Cardiac ventricle fibroblast (primary cell): ENCODE measurements around the genes TEAD3 and CLPSL1.

DNA sequence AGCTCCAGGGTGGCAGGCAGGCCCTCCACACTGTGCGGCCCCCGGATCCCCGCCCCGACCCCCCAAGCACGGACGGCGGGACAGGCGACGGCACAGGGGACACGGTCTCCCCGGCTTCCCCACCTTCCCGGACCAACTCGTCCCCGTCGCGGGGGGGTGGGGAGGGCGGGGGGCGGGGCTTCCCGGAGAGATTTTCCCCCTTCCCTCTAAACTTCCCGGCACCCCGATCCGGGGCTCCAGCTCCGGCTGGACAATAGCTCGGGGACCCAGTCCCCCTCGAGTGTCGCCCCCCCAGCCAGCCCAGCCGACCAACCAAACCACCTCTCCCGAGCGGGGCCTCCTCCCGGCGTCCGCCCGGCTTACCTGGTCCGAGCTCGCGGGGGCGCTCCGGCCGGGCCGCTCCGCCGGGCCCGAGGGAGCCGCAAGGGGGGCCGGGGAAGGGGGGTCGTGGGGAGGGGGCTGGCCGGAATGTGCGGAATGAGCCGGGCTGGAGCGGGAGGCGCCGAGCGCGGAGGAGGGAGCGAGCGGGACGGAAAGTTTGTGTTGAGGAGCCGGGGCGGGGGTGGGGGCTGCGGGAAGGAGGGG lies at the start of gene TEAD3:
TEAD3 (minus strand) TSS at position 545 of the 585 bp plus-strand sequence.
- RAMPAGE, long total RNA: no peak

- RAMPAGE, long total RNA: no peak
Observed at GRCh38 chr6:35523120-35523514, 10.4 kb upstream of the TULP1 start.

- RAMPAGE, long total RNA: no peak
Observed at GRCh38 chr6:35574416-35574864, 61.7 kb upstream of the TULP1 start.

- RAMPAGE, long total RNA: no peak
Observed at GRCh38 chr6:35654445-35655151, 34.1 kb downstream of the FKBP5 start.

- RAMPAGE, long total RNA: no peak
Observed at GRCh38 chr6:35730108-35730613, 6.7 kb upstream of the ARMC12 start.

DNA sequence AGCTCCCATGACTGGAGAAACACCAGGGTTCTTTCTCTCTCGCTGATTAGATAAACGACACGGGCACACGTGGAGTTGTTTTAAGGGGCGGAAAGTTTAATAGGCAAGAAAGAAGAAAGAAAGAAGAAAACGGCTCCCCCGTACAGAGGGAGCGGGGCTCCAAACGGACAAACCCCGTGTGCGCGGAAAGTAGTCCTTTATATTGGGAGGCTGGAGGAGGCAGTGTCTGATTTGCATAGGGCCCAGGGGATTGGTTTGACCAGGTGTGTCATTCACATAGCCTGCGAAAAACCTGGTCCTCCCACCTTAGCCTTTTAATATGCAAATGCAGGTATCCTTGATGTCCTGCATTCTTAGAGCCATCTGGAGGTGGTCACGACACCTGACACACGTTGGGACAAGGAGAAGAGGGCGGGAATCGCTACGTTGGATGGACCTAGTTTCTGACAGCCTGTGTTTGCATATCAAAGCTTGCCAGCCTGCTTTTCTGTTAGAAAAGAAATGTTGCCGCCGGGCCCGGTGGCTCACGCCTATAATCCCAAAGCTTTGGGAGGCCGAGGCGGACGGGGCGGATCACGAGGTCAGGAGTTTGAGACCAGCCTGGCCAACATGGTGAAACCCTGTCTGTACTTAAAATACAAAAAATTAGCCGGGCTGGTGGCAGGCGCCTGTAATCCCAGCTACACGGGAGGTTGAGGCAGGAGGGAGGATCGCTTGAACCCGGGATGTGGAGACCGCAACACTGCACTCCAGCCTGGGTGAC lies 11.9 kb upstream of the CLPSL2 start:
- RAMPAGE, long total RNA: no peak

GRCh38 chr6:35780721-35781071 lies at the start of gene CLPSL1:
Gene CLPSL1 (plus strand): TSS chr6:35781019.
- RAMPAGE, long total RNA: no peak

DNA sequence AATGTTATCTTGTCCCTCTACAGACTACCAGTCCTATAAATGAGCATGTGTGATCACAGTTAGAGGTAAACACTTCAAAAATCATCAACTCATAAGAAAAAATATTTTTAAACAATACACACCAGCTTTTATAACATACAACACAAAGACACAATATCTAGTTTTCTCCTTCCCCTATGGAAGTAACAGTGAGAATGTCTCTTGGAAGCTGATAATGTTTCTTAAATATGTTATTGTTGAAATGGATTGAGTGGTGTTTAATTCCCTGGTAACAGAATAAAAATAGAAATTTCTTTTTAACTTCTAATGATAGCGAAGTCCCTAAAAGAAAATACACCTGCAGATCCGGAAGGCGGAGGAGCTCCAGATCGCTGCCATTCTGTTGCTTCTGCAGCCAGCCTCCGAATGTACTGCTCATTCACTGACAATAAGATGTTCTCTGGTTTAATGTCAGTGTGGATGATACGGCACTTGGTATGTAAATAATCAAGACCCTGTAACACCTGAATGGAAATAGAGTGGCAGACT lies 48.6 kb downstream of the SRPK1 start:
- RAMPAGE, long total RNA: no peak

DNA sequence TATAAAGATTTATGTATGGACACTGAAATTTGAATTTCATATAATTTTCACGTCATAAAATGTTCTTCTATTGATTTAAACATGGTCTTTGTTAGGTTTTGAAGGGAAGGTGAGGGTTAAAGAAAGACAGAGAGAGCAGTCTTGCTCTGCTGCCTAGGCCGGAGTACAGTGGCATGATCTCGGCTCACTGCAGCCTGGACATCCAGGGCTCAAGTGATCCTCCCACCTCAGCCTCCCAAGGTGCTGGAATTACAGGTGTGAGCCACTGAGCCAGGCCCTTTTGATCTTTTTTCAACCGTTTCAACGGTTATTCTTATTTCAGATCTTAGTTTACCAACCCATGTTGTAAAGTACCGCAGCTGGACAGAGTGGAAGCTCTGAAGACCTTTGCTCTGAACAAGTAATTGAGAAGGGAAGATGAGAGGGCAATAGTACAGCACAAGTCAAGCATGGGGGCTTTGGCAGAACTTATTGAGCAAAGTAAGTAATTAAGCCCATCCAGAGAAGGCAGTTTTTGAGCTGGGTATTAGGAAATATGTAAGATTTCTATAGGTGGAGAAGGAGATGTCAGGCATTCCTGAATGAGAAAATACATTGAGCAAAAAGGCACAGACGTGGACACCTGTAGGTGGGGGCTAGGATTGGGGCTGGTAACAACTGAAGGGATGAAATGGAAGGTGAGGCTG lies 1.3 kb upstream of the SRPK1 start:
- RAMPAGE, long total RNA: no peak

DNA sequence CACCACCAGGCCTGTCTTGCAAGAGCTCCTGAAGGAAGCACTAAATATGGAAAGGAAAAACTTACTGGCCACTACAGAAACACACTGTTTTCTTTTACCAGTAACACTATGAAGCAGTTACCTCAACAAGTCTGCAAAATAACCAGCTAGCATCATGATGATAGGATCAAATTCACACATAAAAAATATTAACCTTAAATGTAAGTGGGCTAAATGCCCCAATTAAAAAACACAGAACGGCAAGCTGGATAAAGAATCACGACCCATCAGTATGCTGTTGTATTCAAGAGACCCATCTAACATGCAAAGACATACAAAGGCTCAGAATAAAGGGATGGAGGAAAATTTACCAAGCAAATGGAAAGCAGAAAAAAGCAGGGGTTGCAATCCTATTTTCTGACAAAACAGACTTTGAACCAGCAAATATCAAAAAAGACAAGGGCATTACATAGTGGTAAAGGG lies 45.1 kb upstream of the MAPK13 start:
- RAMPAGE, long total RNA: no peak

DNA sequence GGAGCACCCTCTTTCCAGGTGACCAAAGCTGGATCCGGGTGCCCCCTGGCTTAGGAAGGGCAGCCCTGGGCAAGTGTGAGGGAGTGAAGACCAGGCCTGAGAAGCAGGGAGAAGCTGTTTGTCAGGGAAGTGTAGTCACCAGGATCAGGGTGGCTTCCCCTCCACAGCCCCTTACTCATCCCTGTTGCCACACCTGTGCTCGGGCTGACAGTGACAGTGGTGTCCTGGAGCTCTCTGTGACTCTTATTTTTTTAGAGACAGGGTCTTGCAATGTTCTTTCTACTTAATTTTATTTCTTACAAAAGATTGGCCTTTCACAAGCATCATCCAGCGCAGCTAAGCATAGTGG lies 8.9 kb upstream of the MAPK13 start:
- RAMPAGE, long total RNA: no peak

DNA sequence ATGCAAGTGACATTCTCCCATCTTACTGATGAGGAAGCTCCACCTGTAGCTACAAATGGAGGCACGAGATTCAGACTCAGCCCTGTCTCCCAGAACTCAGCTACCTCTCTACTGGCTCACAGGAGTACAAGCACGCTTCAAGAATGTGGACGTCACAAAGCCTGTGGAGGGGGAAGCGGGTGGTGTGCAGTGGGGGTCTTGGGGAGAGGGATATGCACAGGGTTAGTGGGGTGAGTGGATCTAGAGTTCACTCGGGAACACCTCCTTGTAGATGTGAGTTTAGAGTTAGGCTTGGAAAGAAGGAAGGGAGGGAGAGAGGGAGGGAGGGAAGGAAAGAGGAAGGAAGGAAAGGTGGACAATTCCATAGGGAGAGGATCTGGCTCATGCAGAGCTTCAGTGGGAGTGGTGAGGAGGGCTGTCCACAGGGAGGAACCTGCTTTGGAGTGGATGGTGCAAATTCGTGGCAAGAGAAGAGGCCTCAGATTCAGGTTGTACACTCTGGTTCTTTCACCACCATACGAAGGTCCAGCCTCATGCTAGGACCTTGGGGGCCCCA lies 7.4 kb upstream of the MAPK13 start:
- RAMPAGE, long total RNA: no peak

- RAMPAGE, long total RNA: no peak
Observed at GRCh38 chr6:36131953-36132419, 1.7 kb downstream of the MAPK13 start.

GRCh38 chr6:36200195-36200471 lies 3.6 kb downstream of the BRPF3 start:
- RAMPAGE, long total RNA: no peak

DNA sequence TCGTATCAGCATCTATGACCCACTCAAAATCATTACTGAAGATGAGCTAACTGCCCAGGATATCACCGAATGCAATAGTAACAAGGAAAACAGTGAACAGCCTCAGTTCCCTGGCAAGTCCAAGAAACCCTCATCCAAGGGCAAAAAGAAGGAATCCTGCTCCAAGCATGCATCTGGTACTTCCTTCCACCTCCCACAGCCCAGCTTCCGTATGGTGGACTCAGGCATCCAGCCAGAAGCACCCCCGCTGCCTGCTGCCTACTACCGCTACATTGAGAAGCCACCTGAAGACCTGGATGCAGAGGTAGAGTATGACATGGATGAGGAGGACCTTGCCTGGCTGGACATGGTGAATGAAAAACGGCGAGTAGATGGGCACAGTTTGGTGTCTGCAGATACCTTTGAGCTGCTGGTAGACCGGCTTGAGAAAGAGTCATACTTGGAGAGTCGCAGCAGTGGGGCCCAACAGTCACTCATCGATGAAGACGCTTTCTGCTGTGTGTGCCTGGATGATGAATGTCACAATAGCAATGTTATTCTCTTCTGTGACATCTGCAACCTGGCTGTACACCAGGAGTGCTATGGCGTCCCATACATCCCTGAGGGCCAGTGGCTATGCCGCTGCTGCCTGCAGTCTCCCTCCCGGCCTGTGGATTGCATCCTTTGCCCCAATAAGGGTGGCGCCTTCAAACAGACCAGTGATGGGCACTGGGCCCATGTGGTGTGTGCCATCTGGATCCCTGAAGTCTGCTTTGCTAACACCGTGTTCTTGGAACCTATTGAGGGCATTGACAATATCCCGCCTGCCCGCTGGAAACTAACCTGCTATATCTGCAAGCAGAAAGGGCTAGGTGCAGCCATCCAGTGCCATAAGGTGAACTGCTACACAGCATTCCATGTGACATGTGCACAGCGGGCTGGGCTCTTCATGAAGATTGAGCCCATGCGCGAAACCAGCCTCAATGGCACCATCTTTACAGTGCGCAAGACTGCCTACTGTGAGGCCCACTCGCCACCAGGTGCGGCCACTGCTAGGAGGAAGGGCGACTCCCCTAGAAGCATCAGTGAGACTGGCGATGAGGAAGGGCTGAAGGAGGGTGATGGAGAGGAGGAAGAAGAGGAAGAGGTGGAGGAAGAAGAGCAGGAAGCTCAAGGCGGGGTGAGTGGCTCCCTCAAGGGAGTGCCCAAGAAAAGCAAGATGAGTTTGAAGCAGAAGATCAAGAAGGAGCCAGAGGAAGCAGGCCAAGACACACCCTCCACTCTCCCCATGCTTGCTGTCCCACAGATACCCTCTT lies 4.4 kb downstream of the BRPF3 start:
- RAMPAGE, long total RNA: no peak

DNA sequence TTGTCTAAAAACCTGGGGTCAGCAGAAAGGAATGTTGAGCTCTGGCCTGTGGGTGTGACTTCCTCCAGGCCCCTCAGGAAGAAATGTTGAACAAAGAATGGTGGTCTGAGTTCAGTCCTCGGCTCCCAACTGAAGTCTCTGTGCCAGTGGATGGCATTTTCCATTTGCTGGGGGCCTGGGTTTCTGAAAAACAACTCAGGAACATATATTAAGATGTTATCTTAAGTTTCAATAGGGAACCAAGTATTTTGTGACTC lies 24.8 kb upstream of the PNPLA1 start:
- RAMPAGE, long total RNA: no peak

GRCh38 chr6:36291048-36291796 lies 21.4 kb downstream of the PNPLA1 start:
- RAMPAGE, long total RNA: no peak

DNA sequence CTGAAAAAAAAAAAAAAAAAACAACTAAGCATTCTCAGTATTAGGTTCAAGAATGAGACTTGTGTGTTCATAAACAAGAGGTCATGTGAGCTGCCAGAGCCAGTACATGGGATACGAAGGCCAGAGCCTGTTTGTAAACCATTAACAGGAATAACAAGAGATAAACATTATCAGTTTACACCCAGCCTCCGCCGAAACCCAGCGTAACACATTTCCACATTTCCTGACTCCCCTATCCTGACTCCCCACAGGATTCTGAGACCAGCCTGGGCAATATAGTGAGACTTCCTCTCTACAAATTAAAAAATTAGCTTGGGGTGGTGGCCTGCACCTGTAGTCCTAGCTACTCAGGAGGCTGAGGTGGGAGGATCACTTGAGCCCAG lies 3.0 kb downstream of the PXT1 start:
- RAMPAGE, long total RNA: no peak

DNA sequence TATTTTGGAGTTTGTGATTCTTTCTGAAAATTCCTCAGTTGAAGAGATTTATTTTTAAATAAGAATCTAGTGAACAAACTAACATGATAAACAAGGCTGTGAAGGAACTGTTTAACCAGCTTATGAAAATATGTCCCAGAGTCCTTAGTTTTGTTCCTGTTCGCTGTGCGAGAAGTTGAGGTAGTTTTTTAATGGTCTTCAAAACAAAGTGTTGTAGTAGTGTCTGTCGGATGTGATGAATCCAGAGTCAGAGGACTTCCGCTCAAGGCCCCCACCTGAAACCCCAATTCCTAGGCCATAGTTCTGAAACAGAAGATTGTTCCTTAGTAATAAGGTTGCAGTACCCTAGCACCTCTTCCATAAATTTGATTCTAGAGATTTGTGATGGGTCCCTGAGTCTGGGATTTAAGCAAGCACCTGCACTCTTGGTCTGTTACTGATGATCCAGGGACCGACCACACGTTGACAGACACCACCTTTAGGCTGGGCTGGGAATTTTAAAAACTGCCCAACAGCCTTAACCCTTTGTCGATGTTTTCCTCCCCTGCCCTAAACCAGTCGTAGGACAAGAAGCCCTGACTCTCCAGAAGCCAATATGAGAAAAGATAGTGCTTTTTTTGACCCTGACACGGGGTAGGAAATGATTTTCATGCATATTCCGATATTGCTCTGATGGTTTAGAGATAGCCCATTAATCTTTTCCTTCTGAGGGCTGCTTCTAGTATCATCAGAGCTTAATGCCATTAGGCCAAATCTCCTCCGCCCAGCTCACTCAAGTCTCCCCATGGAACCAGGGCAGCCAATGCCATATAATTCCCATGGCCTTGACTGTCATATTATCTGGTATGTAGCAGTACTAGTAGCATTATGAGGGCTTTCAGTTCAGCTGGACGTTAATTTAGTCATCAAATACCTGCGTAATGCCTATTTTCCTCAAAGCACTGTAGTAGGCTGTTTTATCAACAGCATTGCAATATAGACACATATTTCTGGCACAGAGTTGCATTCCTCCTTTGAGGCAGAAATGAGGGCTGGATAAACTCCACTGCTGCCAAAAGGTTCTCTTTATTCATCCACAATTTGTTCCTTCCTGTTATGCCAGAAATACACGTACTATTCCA lies 1.3 kb downstream of the KCTD20 start:
- RAMPAGE, long total RNA: no peak

DNA sequence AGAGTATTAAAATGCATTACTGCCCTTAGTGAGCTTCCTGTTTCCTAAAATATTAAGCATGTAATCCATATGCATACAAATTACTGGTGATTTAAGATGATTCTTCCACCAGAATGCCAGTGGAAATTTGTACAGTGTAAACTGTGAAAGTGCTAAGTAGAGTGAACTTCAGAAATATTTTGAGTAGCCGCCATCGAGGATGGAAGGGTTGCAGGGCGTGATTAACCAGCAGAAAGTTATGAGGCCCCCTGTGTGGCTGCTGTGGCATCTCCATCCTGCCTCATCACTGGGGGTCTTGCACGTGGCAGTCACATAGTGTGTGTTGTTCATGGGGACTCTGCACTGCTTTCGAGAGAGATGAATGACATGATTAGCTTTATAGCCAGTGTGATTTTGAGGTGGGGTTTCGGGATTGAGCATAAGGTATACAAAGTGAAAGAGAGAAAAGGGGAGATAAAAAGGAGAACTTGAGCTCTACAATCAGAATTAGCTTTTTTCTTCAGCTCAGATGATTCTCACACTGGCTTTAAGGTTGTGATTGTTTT lies 26.4 kb downstream of the KCTD20 start:
- RAMPAGE, long total RNA: no peak